REH cell (cell line): Measurements from ENCODE around the gene ONECUT3.

- PRO-cap, result no peak
Observed at GRCh38 chr19:1643318-1643852, 9.0 kb downstream of the TCF3 start.

DNA sequence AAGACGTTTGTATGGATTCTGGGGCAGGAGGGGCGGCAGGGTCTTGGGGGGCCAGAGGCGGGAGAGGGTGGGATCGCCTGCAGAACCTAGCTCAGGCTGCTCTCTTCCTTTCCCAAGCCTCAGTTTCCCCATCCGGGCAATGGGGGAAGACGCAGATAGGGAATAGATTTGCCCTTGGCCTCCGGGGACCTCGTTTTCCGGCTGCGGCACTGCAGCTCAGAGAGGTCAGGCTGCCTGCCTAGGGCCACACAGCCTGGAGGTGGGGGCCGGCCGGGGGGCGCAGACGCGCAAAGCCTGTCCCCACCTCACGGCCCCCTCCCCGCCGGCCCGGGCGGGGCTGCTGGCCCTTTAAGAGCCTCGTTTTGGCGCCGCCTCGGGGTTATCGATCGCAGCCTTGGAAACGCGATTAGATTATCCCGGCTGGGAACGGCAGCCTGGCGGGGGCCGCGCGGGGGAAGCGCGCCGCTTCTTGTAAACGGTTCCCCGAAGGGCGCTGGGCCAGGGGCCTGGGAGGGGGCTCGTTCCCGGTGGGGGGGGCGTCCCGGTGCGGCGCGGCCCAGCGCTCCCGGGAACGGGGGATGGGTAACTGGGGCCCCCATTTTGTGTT is 23.3 kb upstream of the TCF3 start:
- PRO-cap, result no peak

GRCh38 chr19:1753247-1753749 is at the start of gene ONECUT3:
Gene ONECUT3, plus strand, starts transcription at chr19:1753506.
- PRO-cap, result no peak

DNA sequence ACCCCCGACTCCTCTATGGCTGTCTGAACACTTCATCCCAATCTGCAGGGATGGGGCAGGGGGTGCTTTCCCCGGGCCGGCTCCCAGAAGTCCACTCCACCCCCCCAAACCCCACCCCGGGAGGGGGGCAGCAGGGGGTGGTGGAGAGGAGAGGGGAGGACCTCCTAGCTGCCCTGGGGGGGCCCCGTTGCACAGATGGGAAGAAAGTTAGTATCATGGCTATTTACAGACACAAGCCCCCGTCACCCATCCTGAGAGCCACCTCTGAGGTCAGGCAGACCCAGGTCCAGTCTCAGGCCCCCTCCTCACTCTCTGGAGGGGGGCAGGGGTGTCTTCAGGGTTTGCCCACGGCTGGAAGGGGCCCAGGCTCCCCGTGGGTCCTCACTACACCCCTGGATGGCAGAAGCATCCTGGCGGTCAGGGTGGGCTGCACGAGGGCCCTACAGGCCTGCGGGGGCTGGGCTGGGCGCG is 5.8 kb upstream of the REXO1 start:
- PRO-cap, result no peak

- PRO-cap, result no peak
Observed at GRCh38 chr19:1921848-1922105, 16.6 kb downstream of the ADAT3 start.

GRCh38 chr19:1929371-1930003 is 11.5 kb upstream of the CSNK1G2 start:
- PRO-cap, result no peak

GRCh38 chr19:1965852-1966898 is 25.2 kb downstream of the CSNK1G2 start:
- PRO-cap, result no peak

DNA sequence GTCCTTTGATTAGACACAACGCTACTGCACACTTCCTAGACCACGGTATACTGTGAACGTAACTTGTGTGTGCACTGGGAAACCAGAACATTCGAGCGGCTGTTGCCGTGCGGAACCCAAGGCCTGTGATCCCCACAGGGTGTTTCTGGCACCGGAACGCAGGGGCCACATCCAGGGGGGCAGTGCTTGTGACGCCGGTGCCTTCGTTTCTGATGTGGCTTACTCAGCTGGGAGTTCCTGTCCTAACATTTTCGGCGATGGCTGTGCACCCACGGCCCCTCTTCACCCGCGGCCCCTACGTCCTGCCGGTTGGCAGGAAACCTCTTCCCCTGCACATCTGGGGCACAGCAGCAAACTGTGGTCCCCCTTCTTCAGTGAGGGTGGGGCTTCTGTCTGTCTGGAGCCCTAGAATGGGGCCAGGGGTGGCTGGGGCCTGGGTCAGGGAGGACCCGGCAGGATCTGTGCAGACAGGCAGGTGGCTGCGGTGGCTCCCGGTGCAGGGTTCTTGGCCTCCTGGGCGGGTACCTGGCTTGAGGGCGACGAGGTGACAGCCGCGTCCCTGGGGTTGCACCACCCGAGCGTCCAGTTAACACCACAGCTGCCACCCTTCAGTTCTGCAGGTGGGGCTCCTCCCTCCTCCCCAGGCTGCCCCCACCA is 26.2 kb downstream of the CSNK1G2 start:
- PRO-cap, result bidirectional peak, plus-strand start at position 90 of the sequence, minus-strand start at position 54 of the sequence; unidirectional peak, minus-strand start at position 324 of the sequence

DNA sequence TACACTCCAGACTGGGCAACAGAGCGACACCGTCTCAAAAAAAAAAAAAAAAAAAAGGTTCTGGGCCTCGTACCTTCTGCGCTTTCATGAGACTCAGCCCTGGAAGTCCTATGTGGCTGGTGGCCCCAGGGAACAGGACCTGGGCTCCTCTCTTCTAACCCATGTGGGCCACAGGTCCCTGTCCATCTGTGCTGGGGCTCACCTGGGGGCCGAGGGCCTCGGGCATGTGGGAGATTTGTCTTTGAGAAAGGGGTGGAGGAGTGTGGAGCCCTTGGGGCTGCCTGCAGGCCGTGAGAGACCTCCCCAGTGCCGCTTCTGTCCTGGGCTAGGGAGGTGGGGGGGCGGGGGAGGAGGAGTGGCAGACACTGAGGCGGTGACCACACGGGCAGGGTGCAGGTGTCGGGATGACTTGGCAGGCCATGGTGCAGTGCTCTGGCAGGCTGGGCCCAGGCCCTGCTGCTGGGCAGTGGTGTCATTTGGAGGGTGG is 36.8 kb downstream of the CSNK1G2 start:
- PRO-cap, result no peak

- PRO-cap, result no peak
Observed at GRCh38 chr19:1986683-1987408, 28.7 kb downstream of the BTBD2 start.

DNA sequence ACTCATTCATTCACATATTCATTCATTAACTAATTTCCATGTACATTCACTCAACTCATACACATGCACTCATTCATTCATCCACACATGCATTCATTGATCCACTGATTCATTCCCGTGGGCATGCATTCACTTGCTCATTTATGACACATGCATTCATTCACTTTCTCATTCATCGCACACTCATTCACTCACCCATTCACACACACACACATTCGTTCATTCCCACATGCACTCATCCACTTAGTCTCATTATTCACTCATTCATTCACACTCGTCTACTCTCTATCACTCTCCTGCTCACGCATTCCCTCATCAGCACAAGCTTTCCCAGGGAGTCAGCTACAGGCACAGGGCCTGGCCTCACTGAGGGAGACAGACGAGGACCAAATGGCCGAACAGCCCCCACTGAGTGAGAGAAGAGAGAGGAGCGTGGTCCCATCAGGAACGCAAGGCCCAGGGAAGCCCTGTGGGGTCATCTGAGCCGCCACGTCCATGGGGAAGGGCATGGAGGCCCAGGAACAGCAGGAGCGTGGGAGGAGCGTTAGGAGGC is 17.5 kb downstream of the BTBD2 start:
- PRO-cap, result no peak

DNA sequence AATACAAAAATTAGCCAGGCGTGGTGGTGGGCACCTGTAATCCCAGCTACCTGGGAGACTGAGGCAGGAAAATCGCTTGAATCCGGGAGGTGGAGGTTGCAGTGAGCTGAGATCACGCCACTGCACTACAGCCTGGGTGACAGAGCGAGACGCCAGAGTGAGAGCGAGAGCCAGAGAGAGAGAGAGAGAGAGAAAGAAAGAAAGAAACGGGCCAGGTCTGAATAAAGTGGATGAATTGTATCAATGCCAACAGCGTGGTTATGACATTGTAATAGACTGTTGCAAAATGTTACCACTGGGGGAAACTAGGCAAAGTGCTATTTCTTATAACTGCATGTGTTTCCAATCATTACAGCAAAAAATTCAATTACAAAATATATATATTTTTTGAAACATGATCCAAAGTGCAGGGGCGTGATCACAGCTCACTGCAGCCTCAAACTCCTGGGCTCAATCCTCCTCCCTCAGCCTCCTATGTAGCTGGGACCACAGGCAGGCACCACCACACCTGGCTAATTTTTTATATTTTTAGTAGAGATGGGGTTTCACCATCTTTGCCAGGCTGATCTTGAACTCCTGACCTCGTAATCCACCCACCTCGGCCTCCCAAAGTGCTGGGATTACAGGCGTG is 11.9 kb upstream of the BTBD2 start:
- PRO-cap, result no peak

DNA sequence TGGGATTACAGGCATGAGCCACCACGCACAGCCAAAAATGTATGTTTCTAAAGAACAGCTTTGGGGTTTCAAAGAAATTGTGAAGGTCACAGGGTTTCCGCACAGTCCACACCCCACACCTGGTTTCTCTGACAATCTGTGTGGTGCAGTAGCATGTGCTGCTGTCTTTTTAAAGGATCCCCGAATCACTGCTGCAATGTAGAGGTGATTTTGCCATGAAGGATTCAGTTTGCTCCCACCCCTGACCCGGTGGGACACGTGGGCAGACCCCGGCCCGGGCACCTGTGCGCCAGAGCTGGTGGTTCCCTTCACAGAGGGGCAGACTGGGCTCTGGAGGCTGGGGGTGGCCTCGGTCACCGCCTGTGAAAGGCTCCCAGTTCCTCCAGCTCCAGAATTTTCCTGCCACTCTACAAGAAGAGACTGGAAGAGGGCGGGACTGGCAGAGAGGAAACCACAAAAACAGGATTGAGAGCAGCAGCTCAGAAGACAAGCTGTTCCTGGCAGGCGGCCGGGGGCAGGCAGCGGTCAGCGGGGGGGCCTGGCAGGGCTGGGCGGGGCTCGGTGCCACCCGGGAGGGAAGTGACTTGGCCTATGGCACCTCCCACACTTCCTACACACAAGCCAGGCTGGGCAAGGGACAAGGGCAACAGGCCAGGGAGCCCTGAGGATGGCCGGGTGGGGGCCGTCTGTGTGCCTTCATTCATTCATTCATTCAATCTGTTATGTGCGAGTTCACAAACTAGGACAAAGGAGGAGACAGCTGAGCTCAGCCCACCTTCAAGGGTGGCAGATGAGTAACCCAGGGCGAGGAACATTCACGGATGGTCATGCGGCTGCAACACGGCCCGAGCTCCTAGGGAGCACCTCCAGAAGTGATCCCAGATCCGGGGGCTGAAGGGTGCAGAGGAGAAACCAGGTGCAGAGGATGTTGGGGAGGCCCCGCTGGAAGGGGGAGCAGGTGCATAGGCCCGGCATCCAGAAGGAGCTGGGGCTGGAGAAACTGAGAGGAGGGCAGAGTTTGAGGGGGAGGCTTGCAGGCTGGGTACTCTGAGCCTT is 16.8 kb upstream of the BTBD2 start:
- PRO-cap, result no peak

GRCh38 chr19:2092742-2093141 is 3.4 kb downstream of the MOB3A start:
- PRO-cap, result no peak

- PRO-cap, result no peak
Observed at GRCh38 chr19:2097203-2097342, 358 bp downstream of the IZUMO4 start.

DNA sequence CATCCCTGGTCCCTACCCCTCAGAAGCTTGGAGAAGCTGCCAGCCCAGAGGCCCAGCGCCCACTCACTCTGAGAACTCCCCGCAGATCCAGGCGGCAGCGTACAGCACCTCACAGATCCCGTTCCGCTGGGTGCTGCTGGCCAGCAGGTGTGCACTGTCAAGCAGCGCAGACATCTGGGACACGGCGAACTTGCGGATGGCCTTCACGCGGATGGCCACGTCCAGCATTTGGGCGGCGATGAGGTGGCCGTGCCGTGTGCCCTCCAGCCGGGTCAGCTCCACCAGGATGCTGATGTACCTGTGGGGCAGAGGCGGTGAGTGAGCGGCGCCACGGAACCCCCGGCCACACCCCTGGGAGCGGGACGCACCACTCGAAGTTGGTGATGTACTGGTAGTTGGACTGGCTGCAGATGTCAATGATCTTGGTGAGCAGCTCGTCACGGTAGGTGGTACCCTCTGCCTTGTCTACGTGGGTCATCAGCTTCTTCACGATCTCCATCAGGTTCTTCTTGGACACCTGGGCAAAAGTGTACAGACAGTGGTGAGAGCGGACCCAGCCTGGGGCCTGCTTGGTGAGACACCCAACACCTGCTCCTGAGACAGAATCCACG is 24.2 kb downstream of the IZUMO4 start:
- PRO-cap, result no peak

GRCh38 chr19:2229417-2230715 is 6.3 kb downstream of the PLEKHJ1 start:
- PRO-cap, result no peak

DNA sequence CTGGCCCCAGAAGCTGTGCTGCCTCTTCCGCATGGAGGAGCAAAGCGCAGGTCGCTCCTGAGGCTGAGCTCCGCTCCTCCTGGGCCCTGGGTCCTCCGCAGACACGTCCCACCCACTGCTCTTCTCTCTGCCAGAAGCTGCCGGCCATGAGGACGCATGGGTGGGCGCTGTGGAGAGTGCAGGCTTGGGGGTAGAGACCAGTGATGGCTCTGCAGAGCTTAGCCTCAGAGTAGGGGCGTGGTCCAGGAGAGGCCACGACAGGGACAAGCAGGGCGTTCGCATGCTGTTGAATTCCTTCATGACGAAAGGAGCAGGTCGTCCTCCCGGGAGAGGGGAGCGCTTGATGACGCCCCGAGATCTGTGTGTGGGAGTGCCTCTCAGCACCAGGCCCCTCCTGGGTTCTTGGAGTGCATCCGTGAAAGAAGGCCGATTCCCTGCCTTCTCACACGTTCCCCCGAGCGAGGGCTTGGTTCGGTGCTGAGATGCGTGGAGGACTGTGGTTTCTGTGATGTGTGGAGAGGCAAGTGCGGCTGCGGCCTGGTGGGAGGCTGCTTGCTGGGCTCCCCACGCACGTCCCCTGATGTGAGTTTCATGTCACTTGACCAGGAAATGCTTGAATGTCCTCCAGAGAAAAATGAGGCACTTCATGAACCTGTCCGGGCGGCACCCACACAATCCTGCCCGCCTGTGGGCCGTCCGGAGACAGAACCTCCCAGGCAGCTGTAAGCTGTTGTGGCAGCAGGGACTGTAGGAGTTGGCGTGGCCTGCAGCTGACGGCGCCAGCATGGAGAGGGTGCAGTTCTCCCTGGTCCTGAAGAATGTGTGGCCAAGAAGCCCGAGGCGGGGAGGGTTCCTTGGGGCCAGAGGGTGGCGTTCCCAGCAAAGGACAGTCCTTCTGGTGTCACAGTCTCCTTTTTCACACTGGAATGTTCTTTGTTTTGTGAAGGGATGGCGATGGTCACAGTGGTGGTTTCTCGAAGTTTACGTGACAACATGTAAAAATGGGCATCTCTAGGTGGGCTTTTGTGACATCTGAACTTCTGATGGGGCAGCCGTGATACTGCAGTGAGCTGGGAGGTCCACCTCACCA is 4.6 kb downstream of the SF3A2 start:
- PRO-cap, result no peak

GRCh38 chr19:2329454-2330102 is 1.1 kb downstream of the SPPL2B start:
- PRO-cap, result no peak

GRCh38 chr19:2337243-2337803 is 8.8 kb downstream of the SPPL2B start:
- PRO-cap, result no peak